Measurements from ENCODE around the genes TAOK3, HSPB8 and MSI1.

GRCh38 chr12:118372264-118373014 is at the start of gene TAOK3:
TSS of gene TAOK3 (minus strand) at chr12:118372907.
- PRO-cap, result bidirectional peak, plus-strand start at chr12:118373192, minus-strand start at chr12:118372907

DNA sequence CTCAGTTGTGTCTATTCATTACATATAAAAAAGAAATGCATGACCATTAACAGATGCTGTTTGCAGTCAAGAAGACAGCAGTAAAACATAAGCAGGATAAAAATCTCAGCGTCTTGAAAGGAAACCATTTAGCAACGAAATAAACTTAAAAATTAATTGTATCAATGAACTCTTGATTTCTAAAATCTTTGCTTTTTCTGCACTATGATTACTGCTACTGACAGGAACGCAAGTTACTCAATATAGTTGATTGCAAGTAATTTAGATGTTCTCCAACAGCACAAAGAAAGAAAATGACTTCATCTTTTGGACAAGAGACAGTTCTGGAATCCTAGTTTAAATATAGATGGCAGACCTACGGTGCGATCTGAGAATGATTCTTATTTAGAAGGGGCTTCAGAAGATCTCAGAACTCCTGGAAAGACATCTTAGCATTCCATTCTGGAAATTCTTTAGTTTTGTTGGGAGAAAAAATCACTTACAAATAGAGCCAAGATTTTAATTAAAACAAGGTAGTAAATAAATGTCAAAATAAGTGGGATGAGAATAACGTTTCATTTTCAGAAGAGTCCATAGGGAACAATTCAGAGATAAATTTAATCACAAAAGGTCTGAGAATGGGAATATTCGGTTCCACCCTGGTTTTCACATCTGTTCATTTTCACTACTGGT is 1.4 kb upstream of the SUDS3 start:
- PRO-cap, result no peak

GRCh38 chr12:118389757-118390736 is 13.7 kb downstream of the SUDS3 start:
- PRO-cap, result no peak

DNA sequence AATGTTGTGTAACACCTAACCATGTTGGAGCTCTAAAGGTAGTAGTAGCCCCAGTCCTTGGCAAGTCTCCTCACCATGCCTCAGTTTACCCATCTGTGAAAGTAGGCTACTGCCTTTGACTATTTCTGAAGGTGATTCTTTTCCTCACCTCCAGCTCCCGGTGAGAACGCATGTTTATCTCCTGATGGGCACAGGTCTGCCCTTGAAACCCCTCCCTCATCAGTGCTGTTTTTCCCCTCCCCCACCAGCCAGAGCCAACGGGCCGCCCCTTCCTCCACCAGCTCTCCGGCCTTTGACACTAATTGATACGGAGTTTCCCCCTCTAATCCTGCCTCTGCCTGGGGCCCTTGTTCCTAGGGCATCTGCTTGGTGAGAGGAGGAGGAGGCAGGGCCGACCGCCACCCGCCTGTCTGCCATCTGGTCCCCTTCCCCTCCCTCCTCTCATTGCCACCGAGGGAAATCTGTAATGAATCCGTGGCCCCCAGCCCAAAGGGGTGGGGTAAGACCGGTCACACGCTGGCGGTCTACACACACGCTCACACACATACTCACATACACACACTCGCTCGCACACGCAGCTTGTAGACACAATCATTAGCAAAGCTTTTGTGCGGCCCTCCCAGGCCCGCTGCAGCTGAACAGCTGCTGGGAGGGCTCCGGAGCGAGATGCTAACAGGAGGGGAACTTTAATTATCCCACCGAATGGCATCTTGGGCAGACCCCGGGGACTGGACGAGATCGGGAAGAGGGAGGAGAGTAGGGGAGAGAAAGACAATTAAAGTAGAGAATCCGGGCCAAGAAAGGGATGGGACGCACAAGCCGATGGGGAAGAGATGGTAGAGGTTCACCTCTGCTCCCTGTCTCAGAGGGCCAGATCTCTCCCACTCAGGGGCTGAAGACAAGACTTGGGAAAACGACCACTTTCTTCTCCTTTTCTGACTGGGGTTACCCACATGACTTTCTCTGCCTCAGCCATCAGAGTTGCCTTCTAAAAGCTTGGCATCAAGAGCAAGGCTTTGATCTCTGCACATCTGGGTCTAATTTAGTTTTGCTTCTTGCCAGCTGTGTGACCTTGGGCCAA is 27.5 kb downstream of the SRRM4 start:
- PRO-cap, result no peak

GRCh38 chr12:119042474-119042805 is 61.1 kb downstream of the SRRM4 start:
- PRO-cap, result no peak

GRCh38 chr12:119168947-119169505 is 9.7 kb upstream of the HSPB8 start:
- PRO-cap, result no peak

GRCh38 chr12:119178327-119179233 is at the start of gene HSPB8:
TSS of gene HSPB8 (plus strand) at chr12:119178931.
- PRO-cap, result unidirectional peak, plus-strand start at chr12:119178738; unidirectional peak, plus-strand start at chr12:119178931

- PRO-cap, result no peak
Measured at GRCh38 chr12:119308930-119309544, 25.5 kb upstream of the CCDC60 start.

DNA sequence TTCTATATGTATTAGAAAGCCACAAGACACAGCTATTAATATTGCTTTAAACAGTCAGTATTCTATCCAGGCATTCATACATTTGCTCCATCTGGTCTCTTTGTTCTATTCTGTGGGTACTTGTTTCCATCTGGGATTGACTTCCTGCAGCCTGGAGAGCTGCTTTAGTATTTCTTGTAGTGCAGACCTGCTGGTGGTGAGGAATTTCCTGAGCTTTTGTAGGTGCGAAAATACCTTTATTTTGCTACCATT is 29.0 kb downstream of the CCDC60 start:
- PRO-cap, result no peak

DNA sequence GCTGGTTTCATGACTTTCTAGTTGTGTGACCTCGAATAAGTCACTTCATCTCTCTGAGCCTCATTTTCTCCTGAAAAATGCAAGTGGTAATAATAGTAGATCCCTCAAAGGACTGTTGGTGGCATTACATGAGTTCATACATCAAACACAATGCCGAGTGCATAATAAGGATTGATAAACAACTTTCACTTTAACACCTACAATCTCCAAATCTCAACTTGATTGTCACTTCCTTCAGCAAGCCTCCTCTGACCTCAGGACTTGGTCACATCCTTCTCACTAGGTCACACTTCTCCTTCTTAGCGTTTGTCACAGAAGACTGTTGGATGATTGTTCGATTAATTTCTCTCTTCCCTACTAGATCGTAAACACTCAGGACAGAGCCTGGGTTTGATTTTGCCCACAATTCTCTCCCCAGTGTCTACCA is 7.9 kb upstream of the PRKAB1 start:
- PRO-cap, result no peak

- PRO-cap, result bidirectional peak, plus-strand start at chr12:119683083, minus-strand start at chr12:119682851
Measured at GRCh38 chr12:119682427-119683212, 14.7 kb downstream of the PRKAB1 start.

DNA sequence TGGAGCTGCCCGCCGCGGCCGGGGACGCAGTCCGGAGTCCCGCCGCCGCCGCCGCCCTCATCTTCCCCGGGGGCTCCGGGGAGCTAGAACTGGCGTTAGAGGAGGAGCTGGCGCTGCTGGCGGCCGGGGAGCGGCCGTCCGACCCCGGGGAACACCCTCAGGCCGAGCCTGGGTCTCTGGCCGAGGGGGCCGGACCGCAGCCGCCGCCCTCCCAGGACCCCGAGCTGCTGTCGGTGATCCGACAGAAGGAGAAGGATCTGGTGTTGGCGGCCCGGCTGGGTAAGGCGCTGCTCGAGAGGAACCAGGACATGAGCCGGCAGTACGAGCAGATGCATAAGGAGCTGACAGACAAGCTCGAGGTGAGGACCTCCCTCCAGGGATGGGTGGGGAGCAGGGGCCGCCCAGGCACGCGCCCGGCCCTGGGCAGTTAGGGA is 920 bp downstream of the BICDL1 start:
- PRO-cap, result no peak

DNA sequence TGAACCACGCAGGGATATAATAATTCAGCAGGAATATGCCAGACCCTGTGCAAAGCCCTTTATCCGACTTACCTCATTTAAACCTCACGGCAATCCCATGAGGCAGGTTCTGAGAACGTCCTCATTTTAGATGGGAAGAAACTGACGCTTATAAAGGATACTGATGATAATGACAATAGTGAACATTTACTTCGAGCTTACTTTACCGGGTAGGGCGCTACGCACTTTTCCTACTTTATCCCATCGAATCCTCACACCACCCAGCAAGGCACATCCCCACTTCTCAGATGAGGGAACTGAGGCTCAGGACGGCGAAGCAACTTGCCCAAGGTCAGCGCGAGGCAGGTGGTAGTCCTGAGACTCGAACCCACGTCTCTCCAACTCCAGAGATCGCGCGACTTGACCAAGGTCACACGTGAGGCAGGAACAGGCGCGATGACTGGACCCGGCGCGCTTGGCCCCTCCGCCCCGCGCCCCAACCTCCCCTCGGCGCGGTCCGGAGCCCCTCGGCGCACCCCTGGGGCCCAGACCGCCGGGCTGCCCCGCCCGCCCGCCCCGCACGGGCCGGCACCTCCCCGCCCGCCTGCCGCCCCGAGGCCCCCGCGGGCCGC is 503 bp downstream of the RAB35 start:
- PRO-cap, result unidirectional peak, plus-strand start at position 438 of the sequence

- PRO-cap, result no peak
Measured at GRCh38 chr12:120144095-120144958, 27.8 kb upstream of the RAB35 start.

GRCh38 chr12:120225255-120225454 is 24.2 kb upstream of the RPLP0 start:
- PRO-cap, result no peak

- PRO-cap, result no peak
Measured at GRCh38 chr12:120227550-120228216, 26.8 kb upstream of the RPLP0 start.

- PRO-cap, result no peak
Measured at GRCh38 chr12:120235351-120236070, 30.0 kb downstream of the PXN start.

- PRO-cap, result unidirectional peak, minus-strand start at chr12:120369226
Measured at GRCh38 chr12:120368596-120369422, at the start of gene MSI1. TSS of gene MSI1 (minus strand) at chr12:120369164.

DNA sequence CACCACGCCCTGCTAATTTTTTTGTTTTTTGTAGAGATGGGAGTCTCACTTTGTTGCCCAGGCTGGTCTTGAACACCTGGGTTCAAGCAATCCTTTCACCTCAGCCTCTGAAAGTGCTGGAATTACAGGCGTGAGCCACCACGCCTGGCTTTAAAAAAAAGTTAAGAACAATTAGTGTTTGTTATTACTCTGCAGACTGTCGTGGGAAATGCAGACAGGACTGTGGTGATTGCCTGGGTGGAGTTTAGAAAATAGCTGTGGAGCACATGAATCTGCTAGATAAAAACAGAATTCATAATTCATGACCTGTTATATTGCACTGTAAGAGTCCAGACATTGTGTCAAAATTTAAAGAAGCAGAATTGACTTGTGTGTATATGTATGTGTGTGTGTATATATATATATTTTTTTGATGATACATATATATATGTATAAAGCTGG is 9.1 kb upstream of the COX6A1 start:
- PRO-cap, result no peak

DNA sequence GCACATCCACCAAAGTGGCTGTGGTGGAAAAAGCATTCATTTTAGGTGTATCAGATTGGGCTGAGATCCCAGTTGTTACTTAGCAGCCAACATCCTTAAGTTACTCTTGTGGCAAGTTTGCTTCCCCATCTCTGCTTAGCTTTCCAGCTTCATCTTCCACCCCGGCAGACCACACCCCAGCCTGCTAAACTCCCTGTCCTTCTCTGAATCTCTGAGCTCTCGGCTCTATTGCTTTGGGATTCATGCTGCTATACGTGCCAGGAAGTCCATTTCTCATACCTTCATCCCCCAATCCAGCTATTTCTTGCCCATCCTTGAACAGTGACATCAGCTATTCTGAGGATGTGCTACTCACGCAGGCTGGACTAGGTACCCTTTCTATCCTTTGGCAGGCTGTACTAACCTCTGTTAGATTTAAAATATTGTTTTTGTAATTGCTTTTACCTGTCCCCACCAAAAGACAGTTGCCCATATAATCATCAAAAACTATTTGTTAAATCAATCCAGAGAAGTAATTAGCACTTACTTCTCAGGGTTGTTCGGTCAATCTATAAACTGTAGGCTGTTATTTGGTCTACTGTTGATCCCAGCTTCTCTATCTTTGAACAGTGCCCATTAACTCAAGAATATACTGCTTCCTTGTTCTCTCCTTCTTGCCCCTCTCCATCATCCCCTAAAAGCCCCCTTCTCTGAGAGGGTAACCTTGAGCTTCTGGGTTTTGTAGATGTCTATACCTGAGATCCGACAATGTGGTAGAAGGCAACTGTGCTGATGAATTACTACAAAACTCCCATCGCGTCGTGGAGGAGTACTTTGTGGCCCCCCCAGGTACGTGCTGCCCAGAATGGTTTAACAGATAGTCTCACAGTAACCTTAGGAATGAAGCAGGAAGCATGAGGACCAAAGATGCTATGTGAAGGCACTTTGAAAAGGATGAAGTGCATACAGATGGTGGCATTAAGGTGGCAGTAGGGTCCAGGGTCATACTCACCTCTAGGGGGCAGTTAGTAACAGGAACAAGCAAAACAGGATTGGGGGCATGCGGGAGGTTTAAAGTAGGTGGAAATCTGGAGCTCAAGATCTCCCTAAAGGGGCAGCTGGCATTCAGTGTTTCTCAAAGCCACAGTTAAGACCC is 10.5 kb downstream of the GATC start:
- PRO-cap, result no peak

Data from bronchus (tissue), 1 donor.